IMR-90 (cell line): ENCODE results near the gene DUX4.

DNA sequence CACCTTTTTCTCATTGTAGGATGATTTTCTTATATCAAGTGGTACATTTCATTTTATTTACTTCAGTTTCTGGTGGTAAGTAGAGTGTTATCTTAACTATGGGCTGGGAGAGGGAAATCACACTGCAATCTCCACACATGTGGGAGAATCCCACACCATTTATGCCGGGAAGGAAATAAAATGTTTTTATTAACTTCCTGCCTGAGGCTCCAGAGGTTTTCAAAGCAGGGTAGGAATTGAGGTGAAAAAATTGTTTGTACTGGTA, 1.1 kb downstream of the F11 start:
- RRBS: no CpG with 5 or more reads among the region's 1 CpG
CAGE:
- cytosol, long polyA plus RNA: no peak
- long polyA plus RNA: no peak
- nucleus, long polyA plus RNA: no peak

- RRBS: no CpG with 5 or more reads among the region's 33 CpGs
CAGE:
- cytosol, long polyA plus RNA: no peak
- long polyA plus RNA: no peak
- nucleus, long polyA plus RNA: no peak
Measured at GRCh38 chr4:186619965-186621215, 65.0 kb upstream of the MTNR1A start.

GRCh38 chr4:186735941-186736289, 12.3 kb upstream of the FAT1 start:
- RRBS: no CpG with 5 or more reads among the region's 3 CpGs
CAGE:
- cytosol, long polyA plus RNA: no peak
- long polyA plus RNA: no peak
- nucleus, long polyA plus RNA: no peak

GRCh38 chr4:186851975-186852616, 128.4 kb upstream of the FAT1 start:
- RRBS: no CpG with 5 or more reads among the region's 5 CpGs
CAGE:
- cytosol, long polyA plus RNA: no peak
- long polyA plus RNA: no peak
- nucleus, long polyA plus RNA: no peak

DNA sequence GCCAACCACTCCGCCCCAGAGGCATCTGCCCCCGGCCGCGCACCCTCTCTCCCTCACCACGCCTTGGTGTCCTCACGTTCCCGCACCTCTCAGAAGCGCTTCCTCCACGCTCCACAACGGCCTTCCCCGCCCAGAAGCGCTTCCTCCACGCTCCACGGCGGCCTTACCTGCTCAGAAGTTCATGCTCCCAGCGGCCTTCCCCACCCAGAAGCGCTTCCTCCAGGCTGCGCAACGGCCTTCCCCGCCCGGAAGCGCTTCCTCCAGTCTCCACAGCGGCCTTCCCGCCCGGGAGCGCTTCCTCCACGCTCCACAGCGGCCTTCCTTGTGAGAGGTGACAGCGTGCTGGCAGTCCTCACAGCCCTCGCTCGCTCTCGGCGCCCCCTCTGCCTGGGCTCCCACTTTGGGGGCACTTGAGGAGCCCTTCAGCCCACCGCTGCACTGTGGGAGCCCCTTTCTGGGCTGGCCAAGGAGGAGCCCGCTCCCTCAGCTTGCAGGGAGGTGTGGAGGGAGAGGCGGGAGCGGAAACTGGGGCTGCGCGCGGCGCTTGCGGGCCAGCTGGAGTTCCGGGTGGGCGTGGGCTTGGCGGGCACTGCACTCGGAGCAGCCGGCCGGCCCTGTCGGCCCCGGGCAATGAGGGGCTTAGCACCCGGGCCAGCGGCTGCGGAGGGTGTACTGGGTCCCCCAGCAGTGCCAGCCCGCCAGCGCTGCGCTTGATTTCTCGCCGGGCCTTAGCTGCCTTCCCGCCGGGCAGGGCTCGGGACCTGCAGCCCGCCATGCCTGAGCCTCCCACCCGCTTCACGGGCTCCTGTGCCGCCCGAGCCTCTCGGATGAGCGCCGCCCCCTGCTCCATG, 490.2 kb upstream of the ZFP42 start:
- RRBS: 97% methylated on average over 3 of the region's 69 CpGs
CAGE:
- cytosol, long polyA plus RNA: no peak
- long polyA plus RNA: no peak
- nucleus, long polyA plus RNA: no peak

- RRBS: no CpG with 5 or more reads among the region's 37 CpGs
CAGE:
- cytosol, long polyA plus RNA: no peak
- long polyA plus RNA: no peak
- nucleus, long polyA plus RNA: no peak
Measured at GRCh38 chr4:187613504-187614014, 382.0 kb upstream of the ZFP42 start.

DNA sequence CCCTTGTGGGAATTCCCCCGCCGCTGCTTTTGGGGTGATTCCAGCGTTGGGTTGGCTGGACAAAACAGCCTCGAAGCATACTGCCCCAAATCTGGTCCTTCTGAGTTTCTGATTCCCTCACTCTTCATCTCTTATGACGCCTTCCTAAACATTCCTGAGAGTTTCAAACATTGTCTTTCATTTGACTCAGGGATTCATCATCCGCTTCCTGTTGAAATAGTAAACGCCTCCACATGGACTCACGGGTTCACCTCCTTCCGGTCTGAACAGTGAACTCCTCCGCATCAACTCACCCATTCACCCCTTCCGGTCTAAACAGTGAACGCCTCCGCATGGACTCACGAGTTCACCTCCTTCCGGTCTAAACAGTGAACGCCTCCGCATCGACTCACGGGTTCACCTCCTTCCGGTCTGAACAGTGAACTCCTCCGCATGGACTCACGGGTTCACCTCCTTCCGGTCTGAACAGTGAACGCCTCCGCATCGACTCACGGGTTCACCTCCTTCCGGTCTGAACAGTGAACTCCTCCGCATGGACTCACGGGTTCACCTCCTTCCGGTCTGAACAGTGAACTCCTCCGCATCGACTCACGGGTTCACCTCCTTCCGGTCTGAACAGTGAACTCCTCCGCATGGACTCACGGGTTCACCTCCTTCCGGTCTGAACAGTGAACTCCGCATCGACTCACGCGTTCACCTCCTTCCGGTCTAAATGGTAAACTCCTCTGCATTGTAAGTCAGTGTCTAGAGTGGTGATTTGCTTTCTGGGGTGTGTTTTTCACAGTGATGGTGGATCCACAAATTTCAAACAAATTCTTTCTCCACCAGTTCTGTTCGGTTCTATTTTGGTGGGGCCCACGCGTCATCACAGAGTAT, 20.4 kb downstream of the TRIML1 start:
- RRBS: no CpG with 5 or more reads among the region's 46 CpGs
CAGE:
- cytosol, long polyA plus RNA: no peak
- long polyA plus RNA: no peak
- nucleus, long polyA plus RNA: no peak

DNA sequence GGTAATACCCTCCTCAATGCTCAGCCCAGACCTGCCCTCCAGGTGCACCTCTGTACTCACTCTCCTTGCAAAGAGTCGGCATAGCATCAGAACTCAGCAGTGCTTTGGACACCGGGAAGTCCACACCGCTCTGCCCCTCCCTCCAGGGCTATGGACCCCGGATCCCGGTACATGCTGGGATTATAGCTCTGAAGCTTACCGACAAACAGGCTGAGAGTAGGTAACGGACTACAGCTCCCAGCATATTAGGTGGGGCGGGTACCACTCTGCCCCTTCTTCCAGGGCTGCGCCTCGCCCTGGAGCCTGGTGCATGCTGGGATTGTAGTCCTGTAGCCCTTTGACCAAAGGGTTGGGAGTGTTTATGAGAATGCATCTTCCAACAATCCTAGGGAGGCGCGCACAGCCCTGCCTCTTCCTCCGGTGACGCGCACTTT, 22.3 kb upstream of the FRG2 start:
- RRBS: no CpG with 5 or more reads among the region's 15 CpGs
CAGE:
- cytosol, long polyA plus RNA: no peak
- long polyA plus RNA: no peak
- nucleus, long polyA plus RNA: no peak

GRCh38 chr4:190173505-190173842, at the start of gene DUX4:
DUX4 (plus strand) TSS chr4:190173774.
- RRBS: no CpG with 5 or more reads among the region's 32 CpGs
CAGE:
- cytosol, long polyA plus RNA: no peak
- long polyA plus RNA: no peak
- nucleus, long polyA plus RNA: no peak